Bronchus (tissue), 1 donor: ENCODE measurements around a stretch of chr18.

GRCh38 chr18:59881652-59882846 is 17.7 kb upstream of the PMAIP1 start:
- PRO-cap = no peak

- PRO-cap = no peak
Observed at GRCh38 chr18:59902310-59902937, 2.6 kb downstream of the PMAIP1 start.

DNA sequence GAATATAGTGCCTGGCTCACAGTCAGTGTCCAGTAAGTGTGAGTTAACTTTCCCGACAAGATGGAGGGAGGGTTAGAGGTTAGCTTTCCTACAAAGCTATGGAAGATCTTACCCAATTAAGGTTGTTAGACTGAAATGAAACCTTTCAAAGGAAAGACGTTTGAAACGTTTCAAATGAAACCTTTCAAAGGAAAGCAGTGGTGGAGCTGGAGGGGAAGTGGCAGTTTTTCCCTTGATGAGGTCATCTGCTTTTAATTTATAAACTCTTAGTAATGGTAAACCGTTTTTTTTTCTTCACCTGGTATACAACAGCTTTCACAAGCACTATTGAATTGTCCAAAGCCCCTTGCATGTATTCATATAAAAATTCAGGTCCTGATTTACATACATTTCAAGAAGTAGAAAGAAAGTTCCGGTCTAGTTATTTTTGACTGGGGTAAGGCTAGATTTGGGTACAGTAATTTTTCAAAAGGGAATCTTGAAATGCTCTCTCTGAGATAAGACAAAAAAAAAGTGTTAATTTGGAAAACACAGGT is 7.4 kb downstream of the PMAIP1 start:
- PRO-cap = no peak

DNA sequence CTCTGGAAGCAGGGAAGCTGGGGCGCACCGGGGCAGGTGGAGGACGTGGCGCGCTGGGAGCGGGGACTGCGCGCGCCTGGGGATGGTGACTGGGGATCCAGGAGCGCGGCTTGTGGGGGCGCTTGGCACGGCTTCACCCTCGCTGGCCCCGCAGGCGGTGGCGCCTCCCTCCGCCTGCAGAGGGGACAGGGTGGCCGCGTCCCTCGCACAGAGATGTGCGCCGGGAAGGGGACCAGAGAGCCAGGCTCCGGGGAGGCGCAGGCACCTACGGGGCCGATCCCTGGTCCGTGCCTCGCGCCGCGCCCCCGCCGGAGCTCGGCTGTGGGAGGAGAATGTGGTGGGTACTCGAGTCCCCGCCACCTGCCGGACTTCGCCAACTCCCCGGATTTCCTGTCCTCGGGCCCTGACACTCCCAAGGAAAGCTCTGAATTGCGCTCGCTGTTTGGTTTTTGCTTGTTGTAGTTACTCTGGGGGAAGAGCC is 871 bp downstream of the CDH20 start:
- PRO-cap = no peak

DNA sequence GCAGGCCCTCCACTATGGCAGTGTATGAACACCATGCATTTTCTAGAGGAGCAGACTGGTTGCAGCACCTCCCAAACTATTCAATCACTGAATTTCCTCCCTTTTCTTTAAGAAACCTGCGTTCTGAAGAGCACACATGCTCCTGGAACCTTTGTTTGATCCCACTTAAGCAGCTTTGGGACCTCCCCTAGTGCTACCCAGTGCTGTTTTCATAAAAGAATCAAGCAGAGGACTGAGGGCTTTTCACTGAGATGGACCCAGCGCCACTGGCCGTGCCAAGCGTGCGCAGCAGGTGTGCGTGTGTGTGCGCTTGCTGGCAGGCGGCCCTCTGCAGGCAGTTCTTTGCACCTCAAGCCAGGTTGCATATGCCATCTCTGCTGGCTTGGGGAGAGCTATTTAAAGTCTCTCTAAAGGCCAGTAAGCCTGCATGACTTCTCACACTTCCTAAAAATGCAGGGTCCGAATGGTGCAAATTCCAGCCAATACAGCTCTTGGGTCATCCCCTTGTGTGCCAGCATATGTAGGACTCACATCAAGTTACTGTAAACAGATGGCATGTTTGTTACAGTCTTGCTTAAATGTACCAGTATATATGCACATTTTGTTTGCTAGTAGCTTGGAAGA is 255.5 kb downstream of the RNF152 start:
- PRO-cap = no peak

- PRO-cap = no peak
Observed at GRCh38 chr18:61652153-61652500, 240.7 kb downstream of the RNF152 start.

DNA sequence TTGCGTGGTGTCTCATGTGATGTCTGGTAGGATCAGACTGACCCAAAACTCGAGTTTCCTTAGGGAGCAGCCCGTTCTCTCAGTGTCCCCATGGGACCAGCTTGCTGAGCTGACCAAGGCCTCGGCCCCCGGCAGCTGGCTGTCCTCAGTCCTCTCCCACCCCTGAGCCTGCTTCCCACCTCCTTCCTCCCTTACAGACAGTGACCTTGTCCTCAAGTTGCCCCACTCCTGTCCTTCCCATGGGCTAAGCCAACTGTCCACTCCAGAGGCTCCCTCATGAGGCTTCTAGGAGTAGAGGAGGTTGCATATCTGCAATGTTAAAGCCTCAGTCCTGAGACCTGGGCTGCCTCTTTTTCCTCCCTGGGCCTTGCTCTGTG is 149.7 kb downstream of the RNF152 start:
- PRO-cap = no peak

DNA sequence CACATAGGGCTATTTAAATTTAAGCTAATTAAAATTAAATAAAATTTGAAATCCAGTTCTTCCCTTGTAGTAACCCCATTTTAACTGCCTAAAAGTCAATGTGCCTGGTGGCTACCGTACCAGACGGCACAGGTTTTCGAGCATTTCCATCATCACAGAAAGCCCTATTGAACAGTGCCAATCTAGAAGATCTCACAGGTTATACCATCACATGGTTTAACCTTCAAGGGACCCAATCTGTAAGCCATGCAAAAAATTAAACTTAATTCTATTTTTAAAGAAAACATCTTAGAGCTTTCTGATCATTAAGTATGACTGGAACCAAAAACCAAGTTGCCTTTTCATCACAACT is 80.7 kb downstream of the RNF152 start:
- PRO-cap = no peak

- PRO-cap = no peak
Observed at GRCh38 chr18:61886696-61887270, 6.0 kb downstream of the RNF152 start.

GRCh38 chr18:61887738-61888320 is 5.0 kb downstream of the RNF152 start:
- PRO-cap = no peak

DNA sequence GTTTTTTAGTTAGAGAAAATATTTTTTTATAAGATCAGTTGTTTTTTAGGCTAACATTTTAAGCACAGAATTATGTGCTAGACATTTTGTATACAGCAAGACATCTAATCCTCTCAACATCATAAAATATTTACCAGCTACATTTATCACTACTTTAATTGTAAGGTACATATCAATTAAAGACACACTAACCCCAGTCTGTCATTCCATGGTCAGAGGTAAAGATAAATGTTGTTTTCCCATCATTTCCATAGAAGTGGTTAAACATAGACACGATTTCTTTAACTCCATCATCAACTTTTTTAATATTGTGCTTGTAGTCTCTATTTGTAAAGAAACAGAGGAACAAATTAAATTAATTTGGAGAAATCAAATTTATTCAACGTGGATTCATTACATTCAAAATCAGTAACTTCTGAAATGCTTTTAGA is 40.1 kb downstream of the PIGN start:
- PRO-cap = no peak

DNA sequence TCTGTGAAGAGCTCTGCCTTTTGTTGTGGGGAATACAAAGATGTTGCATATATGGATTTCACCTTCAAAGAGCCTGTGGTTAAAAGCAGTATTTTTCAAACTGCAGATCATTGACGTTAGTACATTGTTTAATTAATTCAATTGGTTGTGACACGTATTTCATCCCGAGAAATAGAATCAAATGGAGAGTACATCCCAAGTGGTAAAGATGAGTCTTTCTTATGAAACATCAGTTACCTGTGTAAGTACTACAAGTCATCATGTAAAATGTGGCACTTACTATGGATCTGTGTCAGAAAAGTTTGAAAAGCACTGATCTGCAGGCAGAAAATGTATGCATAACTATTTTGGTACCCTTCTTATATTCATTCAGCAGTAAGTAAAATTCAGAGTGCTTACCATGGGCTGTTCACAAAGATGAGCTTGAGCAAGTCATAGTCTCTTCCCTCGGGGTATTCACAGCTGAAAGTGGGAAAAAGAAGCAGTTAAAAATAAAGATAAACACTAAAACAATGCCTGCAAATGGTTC is 24.5 kb upstream of the TNFRSF11A start:
- PRO-cap = no peak

- PRO-cap = no peak
Observed at GRCh38 chr18:62384436-62385637, 59.7 kb downstream of the TNFRSF11A start.

DNA sequence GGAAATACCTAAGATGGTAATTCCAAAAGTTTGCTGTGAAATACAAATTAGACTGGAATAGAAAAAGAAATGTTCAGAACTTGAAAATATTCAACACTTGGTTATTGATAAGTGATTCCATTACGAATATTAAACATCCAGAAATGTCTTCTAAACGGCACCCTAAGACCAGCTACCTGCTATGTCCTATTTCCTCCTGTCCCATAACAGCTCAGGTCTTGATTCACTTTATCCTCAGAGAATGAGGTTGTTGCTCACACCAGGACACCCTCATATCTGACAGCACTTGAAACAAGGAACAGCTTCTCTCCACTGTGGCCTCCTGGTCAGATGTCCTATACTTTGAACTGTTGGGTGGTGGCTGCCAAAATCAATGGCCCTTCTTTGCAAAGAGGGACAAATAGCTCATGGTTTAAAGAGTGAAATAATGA is 24.3 kb upstream of the ZCCHC2 start:
- PRO-cap = no peak

DNA sequence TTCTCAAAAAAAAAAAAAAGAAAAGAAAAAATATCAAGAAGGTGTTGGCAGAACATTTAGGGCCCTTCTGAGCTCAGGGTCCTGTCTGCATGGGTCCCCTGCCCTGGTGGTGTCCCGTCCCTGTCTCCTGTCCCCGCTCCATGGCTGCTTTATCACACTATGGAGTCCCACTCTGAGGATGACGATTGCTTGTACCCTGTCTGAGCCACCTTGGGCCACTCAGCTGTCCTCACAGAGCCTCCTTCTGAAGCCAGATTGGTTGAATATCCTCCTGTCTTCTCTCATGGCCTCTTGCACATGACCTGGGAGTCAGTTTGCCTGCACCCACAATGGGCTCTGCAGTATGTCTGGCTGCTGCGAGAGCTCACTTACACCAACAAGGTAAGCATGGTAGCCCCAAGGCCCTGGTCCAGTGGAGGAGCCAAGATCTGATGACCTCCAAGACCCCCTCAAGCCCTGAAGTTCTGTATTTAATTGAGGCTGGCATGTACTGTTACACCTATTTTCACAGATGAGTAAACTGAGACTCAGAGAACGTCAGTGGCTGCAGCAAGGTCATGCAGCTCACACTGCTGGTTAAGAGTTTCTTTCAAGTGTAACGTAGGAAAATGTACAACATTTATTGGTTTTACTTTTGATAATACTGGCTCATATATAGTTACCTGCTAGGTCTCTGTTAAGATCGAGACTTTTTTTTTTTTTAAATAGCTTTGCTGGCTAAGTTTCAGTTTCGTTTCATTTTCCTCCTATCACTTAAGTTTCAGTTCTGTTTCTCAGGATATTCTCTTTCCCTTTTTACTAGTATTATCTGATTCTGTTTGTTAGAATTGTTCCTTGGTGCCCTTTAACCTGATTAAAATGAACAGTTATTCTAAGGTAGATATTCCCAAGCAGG is 16.9 kb upstream of the ZCCHC2 start:
- PRO-cap = no peak

DNA sequence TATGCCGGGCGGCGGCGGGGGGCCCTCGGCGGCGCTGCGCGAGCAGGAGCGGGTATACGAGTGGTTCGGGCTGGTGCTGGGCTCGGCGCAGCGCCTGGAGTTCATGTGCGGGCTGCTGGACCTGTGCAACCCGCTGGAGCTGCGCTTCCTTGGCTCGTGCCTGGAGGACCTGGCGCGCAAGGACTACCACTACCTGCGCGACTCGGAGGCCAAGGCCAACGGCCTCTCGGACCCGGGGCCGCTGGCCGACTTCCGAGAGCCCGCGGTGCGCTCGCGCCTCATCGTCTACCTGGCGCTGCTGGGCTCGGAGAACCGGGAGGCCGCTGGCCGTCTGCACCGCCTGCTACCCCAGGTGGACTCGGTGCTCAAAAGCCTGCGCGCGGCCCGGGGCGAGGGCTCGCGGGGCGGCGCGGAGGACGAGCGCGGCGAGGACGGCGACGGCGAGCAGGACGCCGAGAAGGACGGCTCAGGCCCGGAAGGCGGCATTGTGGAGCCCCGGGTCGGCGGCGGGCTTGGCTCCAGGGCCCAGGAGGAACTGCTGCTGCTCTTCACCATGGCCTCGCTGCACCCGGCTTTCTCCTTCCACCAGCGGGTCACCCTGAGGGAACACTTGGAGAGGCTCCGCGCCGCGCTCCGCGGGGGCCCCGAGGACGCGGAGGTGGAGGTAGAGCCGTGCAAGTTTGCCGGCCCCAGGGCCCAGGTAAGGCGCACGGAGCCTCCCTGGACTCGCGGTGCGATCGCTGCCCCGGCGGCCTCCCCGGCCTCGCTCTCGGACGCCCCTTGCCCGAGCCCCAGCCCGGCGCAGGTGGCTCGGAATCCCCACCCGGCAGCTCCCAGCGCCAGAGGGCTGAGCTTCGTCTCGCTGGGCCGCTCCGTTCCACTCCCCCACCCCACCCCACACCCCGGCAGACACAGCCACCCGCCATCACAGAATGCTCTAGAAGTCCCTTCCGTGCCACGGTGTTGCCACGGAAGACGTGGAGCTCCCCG is 1.1 kb downstream of the ZCCHC2 start:
- PRO-cap = bidirectional peak, plus-strand start at position 98 of the sequence, minus-strand start outside the sequence; bidirectional peak, plus-strand start at position 485 of the sequence, minus-strand start at position 162 of the sequence; bidirectional peak, plus-strand start at position 940 of the sequence, minus-strand start at position 934 of the sequence

DNA sequence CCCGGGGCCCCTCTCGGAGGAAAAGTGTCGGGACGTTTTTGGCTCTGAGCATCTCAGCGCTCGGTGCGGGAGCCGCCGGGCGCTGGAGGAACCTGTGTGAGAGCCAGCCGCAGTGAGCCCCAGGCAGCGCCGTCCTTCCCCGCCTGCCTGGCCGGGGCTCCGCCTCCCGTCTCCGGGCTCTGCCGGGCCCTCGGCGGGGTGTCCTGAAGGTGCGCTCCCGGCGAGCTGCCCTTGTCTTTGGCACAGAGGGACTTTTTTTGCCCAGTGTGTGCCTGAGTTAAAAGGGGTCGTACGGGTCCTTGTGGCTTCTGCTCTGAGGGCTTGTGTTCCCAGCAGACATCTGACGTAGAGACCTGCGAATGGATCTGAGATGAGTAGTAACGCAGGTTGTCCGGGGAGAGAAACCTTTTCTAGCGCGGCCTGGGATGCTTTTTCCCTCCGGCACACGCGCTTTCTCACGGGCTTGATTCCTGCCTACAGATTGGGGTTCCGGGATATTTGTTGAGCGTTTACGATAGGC is 1.9 kb downstream of the ZCCHC2 start:
- PRO-cap = bidirectional peak, plus-strand start at position 175 of the sequence, minus-strand start at position 174 of the sequence; bidirectional peak, plus-strand start at position 390 of the sequence, minus-strand start at position 345 of the sequence

- PRO-cap = no peak
Observed at GRCh38 chr18:62610725-62611381, 88.0 kb downstream of the ZCCHC2 start.

DNA sequence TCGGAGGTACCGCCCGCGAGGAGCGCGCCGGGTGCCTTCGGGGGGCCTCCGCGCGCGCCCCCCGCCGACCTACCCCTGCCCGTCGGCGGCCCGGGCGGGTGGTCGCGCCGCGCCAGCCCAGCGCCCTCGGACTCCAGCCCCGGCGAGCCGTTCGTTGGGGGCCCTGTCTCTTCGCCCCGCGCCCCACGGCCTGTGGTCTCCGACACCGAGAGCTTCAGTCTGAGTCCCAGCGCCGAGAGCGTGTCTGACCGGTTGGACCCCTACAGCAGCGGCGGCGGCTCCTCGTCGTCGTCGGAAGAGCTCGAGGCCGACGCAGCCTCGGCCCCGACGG is 1.1 kb downstream of the PHLPP1 start:
- PRO-cap = no peak

DNA sequence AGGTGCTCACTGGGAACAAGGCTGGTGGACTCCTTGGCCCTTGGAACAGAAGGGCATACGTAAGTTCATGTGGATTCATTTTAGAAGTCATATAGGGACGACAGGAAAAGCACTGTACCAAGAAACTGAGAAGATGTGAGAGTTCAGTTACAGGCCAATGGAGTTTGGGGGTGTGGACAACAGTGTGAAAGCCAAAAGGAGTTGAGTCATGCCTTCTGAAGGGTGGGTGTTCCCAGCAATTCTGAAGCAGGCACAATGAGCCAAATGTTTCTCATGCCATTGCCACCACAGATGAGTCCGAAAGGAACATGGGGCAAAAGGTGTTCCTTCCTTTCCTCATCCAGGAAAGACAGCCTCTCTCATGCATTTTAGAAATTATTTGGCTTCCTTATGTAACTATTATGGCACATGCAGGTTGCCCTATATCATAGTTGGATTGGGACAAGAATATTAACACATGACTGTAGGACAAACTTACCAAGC is 166.4 kb downstream of the PHLPP1 start:
- PRO-cap = no peak